ENCODE results near the gene STAP2.

DNA sequence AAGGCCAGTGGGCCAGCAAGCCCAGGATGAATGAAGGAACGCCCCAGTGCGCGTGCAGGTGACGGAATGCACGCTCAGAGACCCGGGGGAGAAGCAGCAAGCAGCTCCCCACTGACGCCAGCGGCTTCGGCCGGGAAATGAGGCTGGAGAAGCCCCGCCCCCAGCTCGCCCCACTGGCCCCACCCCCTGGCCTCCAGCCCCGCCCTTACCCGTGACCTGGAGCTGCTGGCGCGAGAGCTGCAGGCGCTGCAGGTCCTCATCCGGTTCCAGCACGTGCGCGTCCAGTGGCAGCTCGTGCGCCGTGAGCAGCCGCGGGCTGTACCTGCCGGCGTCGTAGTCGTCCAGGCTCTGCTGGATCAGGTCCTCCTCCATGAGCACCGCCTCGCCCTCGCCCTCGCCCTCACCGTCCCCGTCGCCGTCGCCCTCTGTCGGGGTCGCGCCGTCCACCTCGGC lies 6.2 kb upstream of the TBXA2R start:
- RRBS: 92% methylated on average over 19 of the region's 44 CpGs

DNA sequence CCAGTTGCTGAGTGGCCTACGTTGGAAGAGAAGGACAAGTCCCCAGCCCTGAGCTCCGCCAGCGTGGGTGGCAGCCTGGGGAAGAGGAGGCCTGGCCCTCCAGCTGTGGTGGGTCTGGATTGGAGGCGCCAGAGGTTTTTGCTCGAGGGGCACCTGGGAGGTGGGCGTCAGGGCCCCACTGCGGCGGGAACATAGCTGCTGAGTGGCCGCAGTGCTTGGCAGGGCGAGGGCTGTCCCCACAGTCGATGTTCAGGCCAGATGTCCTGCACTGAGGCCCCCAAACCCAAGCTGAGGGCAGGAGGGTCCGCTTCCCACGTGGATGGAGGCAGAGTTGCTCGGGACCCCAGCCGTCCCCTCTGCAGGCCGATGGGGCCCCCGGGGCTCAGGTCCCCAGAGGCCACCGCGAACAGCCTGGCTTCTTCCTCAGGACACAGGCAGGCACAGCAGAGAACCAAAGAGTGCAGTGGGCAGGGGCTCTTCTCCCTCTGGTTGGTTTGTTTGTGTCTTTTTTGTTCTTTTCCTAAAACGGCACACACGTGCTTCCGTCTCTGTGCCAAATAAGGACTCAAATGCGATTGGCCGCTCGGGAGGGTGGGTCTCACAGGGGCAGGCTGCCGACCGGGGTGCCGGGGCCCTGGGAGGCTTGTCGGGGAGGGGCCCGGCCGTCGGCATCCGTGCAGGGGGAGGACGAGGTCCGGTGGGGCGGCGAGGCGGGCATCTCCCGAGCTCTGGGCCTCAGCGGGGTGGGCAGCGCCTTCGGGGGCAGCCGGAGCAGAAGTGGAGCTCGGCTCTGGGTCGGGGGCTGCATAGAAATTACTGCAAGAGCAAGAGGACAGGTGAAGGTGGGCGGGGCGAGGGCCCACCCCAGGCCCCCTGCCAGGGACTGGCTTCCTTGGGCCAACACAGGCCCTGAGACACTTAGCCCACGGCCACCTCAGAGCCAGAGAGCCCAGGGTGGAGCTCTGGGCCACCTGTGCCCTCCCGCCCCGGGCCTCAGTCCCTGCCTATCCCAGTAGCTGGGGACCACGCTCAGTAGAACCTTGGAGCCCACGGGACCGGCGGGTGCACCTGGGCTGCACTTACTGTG lies 6.1 kb upstream of the CACTIN start:
- RRBS: 94% methylated on average over 18 of the region's 54 CpGs

- RRBS: 100% methylated on average over 3 of the region's 26 CpGs
Measured at GRCh38 chr19:3644006-3644575, 17.5 kb upstream of the CACTIN start.

DNA sequence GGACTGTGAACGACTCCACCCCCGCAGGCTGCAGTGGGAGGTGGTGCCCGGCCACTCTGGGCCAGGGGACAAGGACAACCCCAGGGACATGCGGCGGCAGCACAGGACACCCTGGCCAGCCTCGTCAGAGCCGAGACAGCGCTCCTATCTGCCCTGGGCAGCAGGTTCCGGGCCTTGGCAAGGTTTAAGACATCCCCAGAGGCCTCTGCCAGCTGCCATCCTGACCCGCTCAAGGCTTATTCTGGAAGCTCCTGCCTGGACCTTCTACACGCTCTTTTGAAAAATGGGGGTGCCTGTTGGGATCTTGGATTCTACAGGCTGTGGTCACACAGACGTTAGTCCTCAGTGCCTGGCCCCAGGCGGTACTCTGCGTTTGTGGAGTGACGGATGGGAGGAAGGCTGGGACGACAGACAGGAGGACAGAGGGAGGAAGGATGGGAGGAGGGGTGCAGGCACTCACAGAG lies 19.9 kb upstream of the CACTIN start:
- RRBS: no CpG with 5 or more reads among the region's 16 CpGs

GRCh38 chr19:3712939-3713659 lies 4.9 kb downstream of the TJP3 start:
- RRBS: 0% methylated on average over 3 of the region's 16 CpGs

DNA sequence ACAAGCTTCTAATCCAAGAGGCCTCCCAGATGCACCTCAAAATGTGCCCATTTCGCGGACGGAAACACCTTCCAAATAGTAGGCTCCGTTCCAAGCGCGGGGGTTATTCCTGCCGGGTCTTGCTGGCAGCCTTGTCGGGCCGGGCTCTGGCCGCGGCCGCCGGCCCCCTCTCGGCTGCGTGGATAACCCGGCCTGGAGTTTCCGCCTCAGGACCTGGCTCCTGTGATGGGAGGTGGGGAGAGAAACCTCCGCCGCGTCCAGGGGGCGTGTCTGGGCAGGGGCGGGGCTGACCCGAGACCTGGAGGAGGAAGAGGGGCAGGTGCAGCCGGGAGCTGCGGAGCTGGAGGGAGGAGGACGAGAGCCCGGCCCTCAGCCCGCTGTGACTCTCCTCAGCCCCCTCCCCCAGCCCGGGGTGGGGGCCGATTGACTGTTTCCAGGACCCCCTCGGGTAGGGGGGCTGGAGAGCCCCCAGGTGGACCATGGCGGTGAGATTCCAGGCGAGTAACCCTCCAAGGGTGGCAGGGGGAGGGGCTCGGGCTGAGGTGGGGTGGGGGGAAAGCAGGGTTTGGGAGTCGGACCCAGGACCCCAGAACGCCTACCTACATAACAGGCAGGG lies 13.3 kb downstream of the TJP3 start:
- RRBS: 5% methylated on average over 3 of the region's 36 CpGs

DNA sequence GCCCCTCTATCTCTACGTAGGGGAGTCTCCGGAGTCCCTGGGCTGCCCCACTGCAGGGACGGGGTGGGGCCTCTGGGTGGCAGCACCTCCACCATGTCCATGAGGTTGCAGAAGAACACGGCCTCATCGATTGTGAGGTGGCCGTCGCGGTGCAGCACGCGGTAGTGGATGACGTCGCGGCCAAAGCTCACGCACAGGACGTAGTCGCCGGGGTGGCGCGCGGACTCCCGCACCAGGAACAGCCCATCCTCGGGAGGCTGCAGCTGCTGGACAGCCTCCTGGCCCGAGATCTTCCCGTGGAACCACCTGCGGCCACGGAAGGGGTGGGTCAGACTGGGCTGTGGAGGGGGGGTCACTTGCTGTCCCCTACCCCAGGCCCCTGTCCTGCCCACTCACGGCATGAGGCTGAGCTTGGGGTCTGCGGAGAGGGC lies 2.4 kb downstream of the MATK start:
- RRBS: 96% methylated on average over 2 of the region's 28 CpGs

- RRBS: 13% methylated on average over 9 of the region's 45 CpGs
Measured at GRCh38 chr19:3950828-3951933, 18.3 kb downstream of the NMRK2 start.

GRCh38 chr19:3953032-3953783 lies 17.7 kb downstream of the DAPK3 start:
- RRBS: no CpG with 5 or more reads among the region's 24 CpGs

DNA sequence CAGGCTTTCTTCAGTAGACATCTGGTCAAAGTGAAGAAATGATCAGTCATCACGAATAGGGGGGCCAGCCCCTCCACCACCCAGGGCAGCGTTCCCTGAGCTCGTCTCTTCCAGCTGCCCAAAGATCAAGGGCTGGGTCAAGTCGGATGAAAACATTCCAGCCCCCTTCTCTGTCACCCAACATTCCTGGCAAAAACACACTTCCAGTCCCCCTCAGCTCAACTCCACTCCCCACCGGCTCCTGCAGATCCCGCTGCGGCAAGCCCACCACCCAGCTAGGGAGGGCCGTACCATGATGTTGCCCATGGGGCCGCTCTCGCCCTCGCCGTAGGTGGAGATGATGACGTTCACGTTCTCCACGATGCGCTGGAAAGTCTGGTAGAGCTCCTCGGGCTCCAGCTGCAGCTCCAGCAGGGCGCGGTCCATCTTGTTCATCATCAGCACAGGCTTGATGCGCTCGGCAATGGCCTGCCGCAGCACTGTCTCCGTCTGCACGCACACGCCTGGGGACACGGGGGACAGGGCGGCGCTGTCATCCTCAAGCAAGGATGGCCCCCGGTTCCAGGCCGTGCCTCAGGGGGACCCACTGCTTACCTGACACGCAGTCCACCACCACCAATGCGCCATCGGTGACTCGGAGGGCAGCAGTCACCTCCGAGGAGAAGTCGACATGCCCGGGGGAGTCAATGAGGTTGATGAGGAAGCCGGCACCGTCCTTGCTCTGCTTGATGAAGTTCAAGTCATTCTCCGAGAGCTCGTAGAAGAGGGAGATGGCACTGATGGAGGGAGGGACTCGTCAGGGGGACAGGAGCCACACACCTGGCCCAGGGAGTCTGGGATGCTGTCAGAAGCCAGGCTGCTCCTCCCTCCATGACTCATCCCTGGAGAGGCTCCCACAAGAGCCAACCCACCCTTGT lies 2.5 kb downstream of the EEF2 start:
- RRBS: no CpG with 5 or more reads among the region's 42 CpGs

- RRBS: no CpG with 5 or more reads among the region's 13 CpGs
Measured at GRCh38 chr19:4057312-4057573, 9.5 kb downstream of the ZBTB7A start.

GRCh38 chr19:4065339-4066313 lies 1.1 kb downstream of the ZBTB7A start:
- RRBS: 4% methylated on average over 66 of the region's 122 CpGs

- RRBS: no CpG with 5 or more reads among the region's 18 CpGs
Measured at GRCh38 chr19:4078359-4078943, 11.8 kb upstream of the ZBTB7A start.

DNA sequence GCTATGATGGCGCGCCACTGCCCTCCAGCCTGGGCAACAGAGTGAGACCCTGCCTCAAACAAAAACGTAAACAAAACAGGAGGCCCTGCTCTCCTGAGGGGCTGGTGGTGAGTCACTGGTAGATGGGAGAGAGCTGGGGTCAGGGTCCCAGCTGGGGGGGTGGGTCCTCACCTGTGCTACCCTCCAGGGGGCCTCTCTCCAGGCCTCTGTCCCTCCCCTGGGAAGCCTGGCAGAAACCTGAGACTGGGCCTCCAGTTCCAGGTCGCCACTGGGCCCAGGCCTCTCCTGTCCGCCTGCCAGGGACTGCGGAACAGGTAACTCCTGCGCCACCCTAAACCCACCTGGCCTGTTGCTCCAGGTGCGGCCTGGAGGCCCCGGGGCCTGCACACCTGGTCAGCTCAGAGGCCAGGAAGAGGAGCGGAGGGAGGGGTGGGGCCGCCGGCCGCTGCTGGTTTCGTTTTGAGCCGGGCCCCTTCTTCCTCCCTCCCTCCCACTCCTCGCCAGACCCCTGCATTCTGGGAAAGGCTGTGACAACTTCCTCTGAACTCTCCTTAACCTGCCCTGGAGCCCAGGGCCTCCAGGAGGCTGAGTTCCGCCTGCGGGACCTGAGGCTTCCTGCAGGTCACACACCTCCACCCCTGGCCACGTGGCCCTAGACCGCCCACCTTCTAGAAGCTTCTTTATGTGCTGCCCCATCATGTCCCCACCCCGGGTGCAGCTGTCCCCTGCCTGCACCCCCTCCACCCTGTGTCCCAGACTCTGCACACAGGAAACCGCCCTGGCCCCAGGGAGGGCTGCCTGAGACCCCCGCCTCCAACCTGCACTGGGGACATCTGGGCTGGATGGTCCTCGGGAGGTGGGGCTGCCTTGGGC lies 17.4 kb upstream of the ZBTB7A start:
- RRBS: 14% methylated on average over 4 of the region's 24 CpGs

DNA sequence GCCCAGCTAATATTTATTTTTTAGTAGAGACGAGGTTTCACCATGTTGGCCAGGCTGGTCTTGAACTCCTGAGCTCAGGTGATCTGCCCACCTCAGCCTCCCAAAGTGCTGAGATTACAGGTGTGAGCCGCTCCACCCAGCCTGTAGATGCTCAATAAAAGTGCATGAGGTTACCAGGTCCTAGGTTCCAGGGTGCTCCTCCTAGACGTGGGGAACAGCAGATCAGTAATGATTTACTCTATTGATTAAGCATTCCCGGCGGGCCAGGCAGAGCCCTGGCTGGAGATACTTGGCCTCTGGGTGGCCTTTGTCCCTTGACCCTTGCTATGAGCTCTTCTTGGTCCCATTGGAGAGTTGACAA lies 4.4 kb downstream of the CREB3L3 start:
- RRBS: no CpG with 5 or more reads among the region's 5 CpGs

DNA sequence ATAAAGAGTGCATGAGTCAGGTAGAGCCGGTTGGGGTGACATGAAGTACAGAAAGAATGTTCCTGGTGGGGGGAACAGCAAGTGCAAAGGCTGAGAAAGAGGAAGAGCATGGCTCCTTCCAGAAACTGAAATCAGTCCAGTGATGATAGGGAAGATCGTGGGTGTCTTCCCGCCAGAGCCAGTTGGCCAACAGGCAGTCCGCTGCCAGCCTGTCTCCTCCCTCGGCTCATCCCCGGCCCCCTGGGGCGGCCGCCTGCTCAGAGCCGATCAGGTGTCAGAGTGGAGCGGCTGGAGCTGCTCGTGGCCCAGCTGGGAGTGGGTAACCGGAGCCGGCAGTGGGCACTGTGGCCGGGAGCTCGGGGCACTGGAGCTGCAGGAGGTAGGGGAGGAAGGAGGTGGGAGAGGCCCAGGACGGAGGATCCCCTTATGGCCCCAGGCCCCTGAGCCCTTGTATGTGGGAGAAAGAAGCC lies 1.5 kb downstream of the ANKRD24 start:
- RRBS: 54% methylated on average over 7 of the region's 16 CpGs

- RRBS: 54% methylated on average over 11 of the region's 21 CpGs
Measured at GRCh38 chr19:4267350-4268048, 11.6 kb upstream of the SHD start.

DNA sequence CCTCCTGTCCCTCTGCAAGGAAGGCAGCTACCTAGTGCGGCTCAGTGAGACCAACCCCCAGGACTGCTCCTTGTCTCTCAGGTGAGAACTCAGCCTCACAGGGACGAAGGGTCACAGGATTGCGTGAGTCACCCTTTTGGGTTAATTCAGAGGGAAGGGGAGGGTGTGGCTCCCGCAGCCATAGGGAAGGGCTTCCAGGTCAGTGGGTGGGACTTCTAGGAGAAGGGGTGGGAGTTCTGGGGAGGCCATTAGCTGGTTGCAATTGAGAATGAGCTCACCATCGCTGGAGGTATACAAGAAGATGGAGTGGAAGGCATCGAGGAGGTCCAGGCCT lies 9.2 kb downstream of the SHD start:
- RRBS: no CpG with 5 or more reads among the region's 6 CpGs

DNA sequence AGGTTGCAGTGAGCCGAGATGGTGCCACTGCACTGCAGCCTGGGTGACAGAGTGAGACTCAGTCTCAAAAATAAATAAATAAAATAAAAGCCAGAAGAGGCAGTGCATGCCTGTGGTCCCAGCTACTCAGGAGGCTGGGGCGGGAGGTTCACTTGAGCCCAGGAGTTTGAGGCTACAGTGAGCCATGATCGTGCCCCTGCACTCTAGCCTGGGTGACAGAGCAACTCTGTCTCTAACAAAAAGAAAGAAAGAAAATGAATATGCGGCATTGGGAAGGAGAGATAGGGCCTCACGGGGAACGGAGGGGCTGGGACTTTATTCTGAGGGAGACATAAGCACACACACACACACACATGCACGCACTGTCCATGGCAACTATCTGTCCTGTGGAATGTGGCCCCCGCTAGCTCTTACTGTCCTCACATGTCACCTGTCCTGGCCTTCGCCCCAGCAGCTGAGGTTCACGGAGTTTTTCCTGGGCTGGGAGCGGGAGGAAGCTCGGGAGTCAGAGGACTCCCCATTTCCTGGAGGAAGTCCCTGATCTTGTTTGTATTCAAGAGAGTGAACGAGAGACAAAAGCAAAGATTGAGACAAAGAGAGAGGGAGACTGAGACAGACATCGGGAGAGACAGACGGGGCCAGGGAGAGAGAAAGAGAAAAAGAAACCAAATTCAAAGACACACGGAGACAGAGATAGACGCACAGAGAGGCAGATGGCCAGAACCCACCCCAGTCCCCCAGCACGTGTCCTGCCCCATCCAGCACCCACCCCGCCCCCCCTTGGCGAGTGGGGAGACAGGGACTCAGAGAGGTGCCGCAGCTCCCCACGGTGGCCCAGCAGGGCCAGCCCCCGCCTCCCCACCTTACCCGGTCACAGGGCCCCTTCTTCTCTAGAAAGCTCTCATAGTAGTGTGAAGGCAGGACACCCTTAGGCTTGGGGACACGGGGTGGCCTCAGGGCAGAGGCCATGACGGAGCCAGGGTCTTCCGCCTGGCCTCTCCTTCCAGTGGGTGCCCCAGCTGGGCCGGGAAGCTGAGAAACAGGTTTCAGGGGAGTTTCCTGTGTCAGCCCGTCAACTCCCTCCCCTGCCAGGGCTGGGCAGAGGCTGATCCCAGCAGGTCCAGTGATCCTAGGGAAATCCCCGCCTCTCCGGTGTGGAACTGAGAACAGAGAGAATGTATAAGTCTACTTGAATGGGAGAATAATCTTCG lies at the start of gene STAP2:
Gene STAP2, minus strand, starts transcription at position 1,043 of the 1,211 bp plus-strand sequence.
- RRBS: no CpG with 5 or more reads among the region's 32 CpGs

GRCh38 chr19:4341346-4341786 lies 2.0 kb upstream of the MPND start:
- RRBS: no CpG with 5 or more reads among the region's 7 CpGs

Measured in GM19240 (cell line).